Epithelial cell of alveolus of lung (primary cell): ENCODE measurements around a stretch of chr1.

DNA sequence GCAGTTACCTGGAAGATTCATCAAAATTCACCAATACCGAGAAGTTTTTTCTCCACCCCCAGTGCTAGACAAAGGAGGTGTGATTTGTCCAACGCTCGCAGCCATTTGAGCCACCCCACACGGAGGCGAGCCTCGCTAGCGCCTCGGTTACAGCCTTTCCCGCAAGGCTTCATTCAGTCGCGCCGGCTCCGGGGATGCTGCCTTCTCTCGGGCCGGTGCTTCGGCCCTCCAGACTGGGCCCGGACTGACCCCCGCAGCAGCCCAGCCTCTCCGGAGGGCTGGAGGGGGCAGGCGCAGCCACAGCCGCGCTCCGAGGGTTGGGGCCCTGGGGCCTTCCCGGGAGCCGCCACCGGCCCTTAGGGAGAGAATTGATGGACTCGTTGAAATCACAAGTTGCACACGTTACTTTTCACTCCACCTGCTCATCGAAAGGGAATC, 24.4 kb upstream of the ENAH start:
- RAMPAGE, long total RNA, result no peak
- RRBS, result 17% methylated on average over 6 of the region's 29 CpGs

GRCh38 chr1:225735495-225736278, 41.9 kb upstream of the SRP9 start:
- RAMPAGE, long total RNA, result no peak
- RRBS, result no CpG with 5 or more reads among the region's 11 CpGs

DNA sequence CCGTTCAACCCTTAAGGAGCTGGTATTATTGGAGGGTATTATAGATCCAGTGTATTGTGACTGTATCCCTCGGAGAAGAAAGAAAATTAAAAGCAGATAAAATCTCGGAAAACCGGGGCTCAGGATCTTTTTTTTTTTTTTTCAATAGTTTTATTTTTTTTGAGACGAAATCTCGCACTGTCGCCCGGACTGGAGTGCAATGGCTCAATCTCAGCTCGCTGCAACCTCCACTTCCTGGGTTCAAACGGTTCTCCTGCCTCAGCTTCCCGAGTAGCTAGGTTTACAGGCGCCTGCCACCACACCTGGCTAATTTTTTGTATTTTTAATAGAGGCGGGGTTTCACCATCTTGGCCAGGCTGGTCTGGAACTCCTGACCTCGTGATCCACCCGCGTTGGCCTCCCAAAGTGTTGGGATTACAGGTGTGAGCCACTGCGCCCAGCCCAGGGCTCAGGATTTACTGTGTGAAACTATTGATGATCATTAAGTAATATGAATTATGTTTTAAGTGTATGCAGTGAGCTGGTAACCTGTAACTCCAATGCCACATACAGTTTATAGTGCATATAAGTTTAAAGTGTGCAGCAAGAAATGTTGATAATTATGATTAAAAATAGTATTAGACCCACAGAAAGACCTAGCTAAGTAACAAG, 1.5 kb downstream of the SRP9 start:
- RAMPAGE, long total RNA, result no peak
- RRBS, result no CpG with 5 or more reads among the region's 17 CpGs

- RAMPAGE, long total RNA, result no peak
- RRBS, result no CpG with 5 or more reads among the region's 14 CpGs
Observed at GRCh38 chr1:225812812-225814085, 3.3 kb downstream of the EPHX1 start.

DNA sequence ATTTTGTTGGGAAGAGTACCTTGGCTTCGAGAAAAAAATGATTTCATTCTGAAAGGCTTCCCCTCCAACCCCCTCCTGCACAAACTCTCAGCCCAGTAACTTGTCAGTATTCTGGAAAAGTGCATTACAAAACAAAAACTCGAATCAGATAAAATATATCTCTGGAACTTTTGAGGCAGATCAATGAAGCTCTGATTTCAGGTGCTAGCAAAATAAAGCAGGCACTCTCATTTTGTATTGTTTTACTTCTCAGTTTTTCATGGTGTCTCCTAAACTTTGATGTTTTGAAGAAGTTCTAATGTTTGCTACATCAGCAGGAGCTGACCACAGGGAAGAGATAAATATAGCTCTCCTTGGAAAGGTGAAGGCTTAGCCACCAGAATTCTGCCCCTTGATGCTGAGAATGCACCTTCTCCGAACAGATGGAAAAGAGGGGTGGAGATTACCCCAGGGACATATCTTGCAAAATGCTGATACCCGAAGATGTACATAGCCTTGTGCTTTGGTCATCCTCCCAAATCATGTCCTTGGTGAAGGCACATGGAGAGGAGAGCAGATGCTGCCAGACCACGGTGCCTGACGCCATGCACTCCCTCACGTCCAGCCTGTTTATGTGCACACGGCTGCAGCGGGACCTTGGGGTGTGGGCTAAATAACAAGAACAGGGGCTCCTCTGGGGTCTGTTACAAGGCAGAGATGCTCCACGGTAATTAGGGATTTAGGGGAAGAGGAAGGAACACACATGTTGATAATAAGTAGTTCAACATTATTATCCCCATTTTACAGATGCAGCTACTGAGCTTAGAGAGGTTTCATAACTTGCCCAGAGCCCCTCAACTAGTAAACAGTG, 12.6 kb downstream of the EPHX1 start:
- RAMPAGE, long total RNA, result no peak
- RRBS, result no CpG with 5 or more reads among the region's 10 CpGs

- RAMPAGE, long total RNA, result no peak
- RRBS, result 18% methylated on average over 6 of the region's 56 CpGs
Observed at GRCh38 chr1:225939470-225940031, 1.5 kb downstream of the LEFTY2 start.

- RAMPAGE, long total RNA, result no peak
- RRBS, result no CpG with 5 or more reads among the region's 3 CpGs
Observed at GRCh38 chr1:226060944-226061319, 1.6 kb upstream of the H3-3A start.

DNA sequence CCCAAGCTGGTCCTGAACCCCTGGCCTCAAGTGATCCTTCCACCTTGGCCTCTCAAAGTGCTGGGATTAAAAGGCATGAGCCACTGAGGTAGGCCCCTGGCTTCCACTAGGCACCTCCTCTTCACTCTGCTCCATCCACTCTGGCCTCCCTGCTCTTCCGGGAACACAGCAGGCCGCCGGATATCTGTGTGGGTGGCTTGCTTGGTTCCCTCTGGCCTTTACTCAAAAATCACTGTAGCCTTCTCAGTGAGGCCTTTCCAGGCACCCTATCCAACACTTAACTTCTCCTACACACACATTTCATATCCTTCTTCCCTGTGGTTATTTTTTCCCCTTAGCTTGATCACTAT, 46.5 kb downstream of the H3-3A start:
- RAMPAGE, long total RNA, result no peak
- RRBS, result no CpG with 5 or more reads among the region's 3 CpGs

DNA sequence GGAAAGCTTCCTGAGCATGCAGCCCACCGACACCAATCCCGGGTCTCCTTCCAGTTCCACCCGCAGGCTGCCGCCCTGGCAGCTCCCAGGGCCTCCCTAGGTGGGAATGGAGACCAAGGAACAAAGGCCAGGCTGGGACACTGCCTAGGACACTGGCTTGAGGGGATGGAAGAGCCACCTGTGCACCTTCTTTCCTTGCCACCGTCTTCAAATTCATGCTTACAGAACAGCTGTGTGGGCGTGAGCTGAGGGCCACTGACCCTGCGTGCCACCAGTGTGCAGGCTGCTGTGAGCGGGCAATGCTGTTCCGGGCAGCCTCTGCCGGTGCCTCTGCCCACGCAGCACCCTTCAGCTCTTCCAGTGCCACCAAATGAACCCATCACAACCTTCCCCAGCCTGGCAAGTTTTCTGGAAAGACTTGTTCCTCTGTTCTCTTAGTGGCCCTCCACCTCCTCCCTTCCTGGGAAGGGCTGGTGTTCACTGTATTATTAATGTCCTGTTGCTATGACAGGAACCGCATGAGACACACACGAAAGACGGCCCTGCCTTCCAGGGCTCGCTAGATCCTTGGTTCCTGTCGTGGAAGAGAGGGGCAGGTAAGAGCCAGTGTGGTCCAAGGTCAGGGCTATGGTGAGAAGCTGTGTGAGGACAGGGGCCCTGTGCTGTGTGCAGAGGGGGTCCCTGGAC, 53.5 kb downstream of the ACBD3 start:
- RAMPAGE, long total RNA, result no peak
- RRBS, result no CpG with 5 or more reads among the region's 16 CpGs

GRCh38 chr1:226185994-226186605, 441 bp downstream of the ACBD3 start:
- RAMPAGE, long total RNA, result no peak
- RRBS, result 2% methylated on average over 9 of the region's 41 CpGs

DNA sequence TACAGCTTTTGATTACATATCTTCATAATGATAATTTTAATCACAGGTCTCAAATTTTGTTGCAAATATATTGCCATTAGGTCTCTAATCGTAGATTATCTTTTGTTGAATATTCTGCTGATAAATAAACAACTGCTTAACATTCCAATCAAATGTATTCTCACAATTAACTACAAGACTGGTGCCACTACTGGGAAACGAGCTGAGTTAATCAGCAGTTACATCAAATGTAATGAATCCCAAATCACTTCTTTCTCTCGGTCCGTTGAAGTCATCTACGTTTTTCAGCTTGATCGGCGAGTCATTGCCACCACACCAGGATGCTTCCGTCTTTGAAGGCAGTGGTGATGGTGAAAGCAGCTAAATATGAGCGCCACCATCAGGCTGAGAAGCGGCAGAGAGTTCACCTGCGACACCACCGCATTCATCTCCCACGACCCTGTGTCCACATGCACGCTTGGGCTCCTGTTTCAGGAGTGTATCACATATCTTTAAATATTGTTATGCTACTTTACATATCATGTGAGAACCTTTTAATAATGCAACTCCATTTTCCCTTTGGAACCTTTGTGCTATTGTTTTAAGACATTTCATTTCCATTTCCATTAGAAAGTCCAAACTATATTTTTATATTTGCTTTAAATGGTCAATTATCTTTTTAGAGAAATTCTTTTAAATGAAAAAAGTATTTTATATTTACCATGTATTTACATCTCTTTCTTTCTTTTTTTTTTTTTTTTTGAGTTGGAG, 24.4 kb upstream of the LIN9 start:
- RAMPAGE, long total RNA, result no peak
- RRBS, result no CpG with 5 or more reads among the region's 14 CpGs

DNA sequence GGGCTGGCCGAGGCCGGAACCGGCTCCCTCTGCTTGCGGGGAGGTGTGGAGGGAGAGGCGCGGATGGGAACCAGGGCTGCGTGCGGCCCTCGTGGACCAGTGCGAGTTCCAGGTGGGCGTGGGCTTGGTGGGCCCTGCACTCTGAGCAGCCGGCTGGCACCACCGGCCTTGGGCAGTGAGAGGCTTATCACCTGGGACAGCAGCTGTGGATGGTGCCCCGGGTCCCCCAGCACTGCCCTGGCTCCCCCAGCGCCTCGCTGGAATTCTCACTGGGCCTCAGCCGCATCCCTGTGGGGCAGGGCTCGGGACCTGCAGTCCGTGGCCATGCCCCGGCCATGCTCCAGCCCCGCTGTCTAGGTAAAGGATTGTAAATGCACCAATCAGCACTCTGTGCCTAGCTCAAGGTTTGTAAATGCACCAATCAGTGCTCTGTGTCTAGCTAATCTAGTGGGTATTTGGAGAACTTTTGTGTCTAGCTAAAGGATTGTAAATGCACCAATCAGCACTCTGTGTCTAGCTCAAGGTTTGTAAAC, 56.3 kb upstream of the PARP1 start:
- RAMPAGE, long total RNA, result no peak
- RRBS, result 97% methylated on average over 4 of the region's 21 CpGs

GRCh38 chr1:226549533-226550320, 1.2 kb downstream of the STUM start:
- RAMPAGE, long total RNA, result no peak
- RRBS, result no CpG with 5 or more reads among the region's 40 CpGs

DNA sequence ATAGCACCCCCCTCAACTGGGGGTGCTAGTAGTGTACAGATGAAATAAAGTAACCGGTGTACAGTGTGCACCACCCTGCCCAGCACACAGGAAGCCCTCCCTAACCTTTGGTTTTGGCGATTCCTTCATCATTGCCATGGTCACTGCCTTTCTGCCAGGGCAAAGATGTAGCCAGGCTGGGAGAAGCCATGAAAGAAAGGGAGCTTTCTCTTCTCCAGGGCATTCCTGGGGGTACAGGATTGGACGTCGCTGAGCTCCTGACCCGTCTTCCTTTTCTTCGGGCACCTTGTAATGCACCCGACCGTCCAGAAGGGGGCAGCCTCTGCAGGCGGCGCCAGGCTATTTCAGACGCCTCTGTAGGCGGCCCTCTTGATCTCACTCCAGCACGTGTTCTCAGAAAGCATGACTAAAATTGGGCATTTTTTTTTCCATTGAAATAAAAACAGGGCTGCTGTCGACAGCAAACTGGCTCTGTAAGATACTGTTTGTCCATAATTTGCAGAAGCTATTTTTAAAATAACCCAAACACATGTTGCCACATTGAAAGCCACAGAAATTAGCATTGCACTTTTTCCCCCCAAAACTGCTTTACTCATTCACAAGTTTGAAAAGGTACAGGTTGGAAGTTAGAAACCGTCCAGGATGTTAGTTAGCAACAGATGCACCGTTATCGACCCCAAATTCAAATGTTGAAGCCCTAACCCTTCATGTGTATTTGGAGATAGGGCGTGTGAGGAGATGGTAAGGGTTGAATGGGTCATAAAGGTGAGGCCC, 78.0 kb downstream of the STUM start:
- RAMPAGE, long total RNA, result no peak
- RRBS, result no CpG with 5 or more reads among the region's 18 CpGs

- RAMPAGE, long total RNA, result no peak
- RRBS, result 66% methylated on average over 2 of the region's 23 CpGs
Observed at GRCh38 chr1:226653212-226654620, 85.4 kb downstream of the ITPKB start.

DNA sequence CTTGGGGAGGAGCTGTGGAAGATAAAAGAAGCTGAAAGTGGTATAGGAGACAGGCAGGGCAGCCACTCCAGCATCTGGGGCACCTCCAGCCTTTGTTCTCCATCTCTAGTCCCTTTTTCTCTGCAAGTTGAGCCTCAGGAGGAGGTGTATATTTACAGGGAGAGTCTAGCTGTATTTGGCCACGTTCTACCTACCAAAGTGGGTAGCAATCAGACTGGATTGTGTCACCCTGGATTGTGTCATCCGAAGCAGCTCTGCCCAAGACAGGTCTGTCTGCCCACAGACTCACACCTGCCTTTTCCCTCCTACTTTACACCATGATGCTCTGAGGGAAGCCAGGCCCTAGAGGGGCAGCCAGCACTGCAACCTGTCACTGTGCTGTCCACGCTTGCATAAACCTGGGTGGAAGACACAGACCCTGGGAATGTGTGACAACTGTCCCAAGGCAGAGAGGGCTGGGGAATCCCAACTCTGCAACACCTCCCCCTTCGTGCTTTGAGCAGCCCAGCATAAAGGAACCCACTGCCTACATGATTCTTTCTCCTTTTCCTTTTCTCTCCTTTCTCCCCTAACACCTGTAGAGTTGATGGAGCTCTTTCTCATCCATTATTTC, 56.2 kb downstream of the ITPKB start:
- RAMPAGE, long total RNA, result no peak
- RRBS, result no CpG with 5 or more reads among the region's 4 CpGs

DNA sequence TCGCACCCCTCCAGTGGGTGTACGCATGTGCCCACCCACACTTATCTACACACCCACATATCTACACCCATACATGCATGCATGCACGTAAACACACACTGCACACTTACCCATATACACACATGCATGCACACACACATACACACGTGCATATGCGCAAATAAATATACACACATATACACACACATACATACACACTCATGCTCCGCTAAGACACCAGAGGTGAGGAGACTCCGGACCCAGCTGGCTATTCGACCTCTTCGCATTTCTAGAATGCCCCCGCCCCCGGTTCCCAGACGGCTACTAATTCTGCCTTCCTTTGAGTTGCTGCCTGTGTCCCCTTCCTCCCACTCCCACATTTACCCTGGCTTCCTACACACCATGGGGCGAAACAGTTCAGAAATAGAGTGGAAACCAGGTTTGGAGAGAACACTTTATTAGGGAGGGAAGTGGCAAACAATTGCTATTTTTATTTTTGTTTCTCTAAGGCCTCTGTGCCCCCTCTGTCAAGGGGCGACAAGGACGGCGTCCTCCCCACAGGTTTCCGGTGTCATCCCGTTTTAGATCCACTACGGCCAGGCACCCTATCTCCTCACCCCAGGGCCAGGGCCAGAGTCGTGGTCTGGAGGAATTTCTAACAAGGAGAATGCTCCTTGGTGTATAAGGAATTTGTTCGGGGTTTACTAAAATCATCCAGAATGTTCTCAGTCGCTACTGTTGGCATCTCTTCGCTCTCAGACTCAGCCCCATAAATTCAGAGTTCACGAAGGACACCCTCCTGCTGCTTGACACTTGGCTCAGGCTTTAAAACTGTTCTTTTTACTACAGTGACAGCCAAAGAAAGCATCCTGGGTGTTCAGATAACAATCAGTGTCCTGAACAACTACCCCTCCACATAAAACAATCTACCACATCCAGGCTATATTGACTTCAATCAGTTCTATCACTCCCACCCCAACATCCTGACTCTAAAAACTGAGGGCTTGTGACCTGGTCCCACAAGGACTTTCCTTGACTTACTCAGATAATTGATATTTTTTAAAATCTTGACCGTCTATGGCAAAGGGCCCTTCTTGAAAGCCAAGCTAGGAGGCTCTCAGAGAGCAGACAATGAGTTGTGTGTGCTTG, 25.8 kb downstream of the ITPKB start:
- RAMPAGE, long total RNA, result no peak
- RRBS, result 63% methylated on average over 5 of the region's 25 CpGs

- RAMPAGE, long total RNA, result no peak
- RRBS, result no CpG with 5 or more reads among the region's 14 CpGs
Observed at GRCh38 chr1:226722929-226723646, 16.0 kb downstream of the ITPKB start.

DNA sequence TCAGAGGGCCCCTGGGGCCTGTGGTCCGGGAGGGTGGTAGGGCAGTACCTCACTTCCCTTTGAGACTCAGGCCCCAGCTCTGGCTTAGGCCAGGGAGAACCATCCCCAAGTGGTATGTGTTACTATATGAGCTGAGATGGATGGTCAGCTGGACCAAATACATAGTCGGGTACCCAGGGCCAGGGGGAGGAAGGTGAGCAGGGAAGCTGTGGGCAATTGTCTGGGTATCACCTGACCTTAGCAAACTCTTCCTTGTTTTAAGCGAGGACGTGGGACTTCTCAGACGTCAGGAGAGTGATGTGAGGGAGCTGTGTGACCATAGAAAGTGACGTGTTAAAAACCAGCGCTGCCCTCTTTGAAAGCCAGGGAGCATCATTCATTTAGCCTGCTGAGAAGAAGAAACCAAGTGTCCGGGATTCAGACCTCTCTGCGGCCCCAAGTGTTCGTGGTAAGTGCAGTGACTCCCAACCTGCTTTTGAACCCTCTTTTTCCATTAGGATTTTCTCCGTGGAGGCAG, 4.7 kb downstream of the PSEN2 start:
- RAMPAGE, long total RNA, result no peak
- RRBS, result no CpG with 5 or more reads among the region's 11 CpGs

- RAMPAGE, long total RNA, result no peak
- RRBS, result no CpG with 5 or more reads among the region's 9 CpGs
Observed at GRCh38 chr1:226892076-226892529, 21.7 kb downstream of the PSEN2 start.